Tongue (tissue), 2 donors: ENCODE measurements around a stretch of chr16.

DNA sequence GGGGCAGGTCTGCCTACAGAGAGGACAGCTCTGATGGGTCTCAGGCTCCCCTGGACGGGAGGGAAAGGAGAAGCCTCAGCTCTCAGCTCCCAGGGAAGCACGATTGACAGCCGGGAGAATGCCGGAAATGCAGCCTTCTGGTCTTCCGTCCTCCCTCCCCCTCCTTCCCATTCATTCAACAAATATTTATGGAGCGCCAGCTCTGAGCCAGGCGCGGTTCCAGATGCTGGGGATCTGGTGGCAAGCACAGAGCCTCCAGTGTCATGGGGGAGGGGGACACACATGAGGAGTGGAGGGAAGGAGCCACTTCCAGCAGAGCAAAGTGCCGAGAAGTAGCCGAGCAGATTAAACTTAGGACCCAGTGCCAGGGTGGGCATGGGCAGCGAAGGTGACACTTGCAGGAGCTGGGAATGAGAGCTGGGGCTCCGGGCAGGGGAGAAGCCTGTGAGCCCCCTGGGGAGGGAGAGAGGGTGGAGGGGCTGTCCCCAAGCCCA lies 62.1 kb upstream of the CIBAR2 start:
- RAMPAGE, long total RNA: no peak

GRCh38 chr16:85196079-85196899 lies 84.0 kb upstream of the CIBAR2 start:
- RAMPAGE, long total RNA: no peak

- RAMPAGE, long total RNA: no peak
Measured at GRCh38 chr16:85232336-85232714, 120.1 kb upstream of the CIBAR2 start.

GRCh38 chr16:85235709-85236349 lies 123.6 kb upstream of the CIBAR2 start:
- RAMPAGE, long total RNA: no peak

- RAMPAGE, long total RNA: no peak
Measured at GRCh38 chr16:85279698-85280337, 167.5 kb upstream of the CIBAR2 start.

GRCh38 chr16:85307345-85308163 lies 195.3 kb upstream of the CIBAR2 start:
- RAMPAGE, long total RNA: no peak

DNA sequence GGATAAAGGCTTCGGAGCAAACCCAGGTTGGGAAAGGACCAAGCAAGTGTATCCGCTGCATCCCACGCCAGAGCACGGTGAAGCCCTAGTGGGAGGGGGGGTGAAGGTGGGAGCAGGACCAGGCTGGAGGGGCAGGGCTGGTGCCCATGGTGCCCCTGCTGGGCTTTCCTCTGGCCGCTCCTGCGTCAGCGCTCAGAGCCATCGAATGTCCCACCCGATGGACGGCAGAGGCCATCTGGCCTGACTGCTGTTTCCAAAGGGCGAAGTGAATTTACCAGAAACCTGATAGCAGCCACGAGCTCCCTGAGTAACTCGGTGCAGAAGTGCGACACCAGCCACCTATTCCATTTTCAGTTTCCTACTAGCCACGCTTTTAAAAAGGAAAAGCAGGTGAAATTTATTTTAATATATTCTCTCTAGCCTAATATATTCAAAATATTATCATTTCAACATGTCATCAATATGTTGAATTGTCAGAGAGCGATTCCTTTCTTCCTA lies 203.6 kb upstream of the CIBAR2 start:
- RAMPAGE, long total RNA: no peak

GRCh38 chr16:85328080-85329186 lies 216.2 kb upstream of the CIBAR2 start:
- RAMPAGE, long total RNA: no peak

GRCh38 chr16:85381804-85382996 lies 230.9 kb upstream of the GSE1 start:
- RAMPAGE, long total RNA: no peak

- RAMPAGE, long total RNA: no peak
Measured at GRCh38 chr16:85422885-85423361, 190.2 kb upstream of the GSE1 start.

- RAMPAGE, long total RNA: no peak
Measured at GRCh38 chr16:85436606-85437242, 176.4 kb upstream of the GSE1 start.

- RAMPAGE, long total RNA: no peak
Measured at GRCh38 chr16:85462237-85463104, 150.7 kb upstream of the GSE1 start.

- RAMPAGE, long total RNA: no peak
Measured at GRCh38 chr16:85542254-85542634, 70.9 kb upstream of the GSE1 start.

DNA sequence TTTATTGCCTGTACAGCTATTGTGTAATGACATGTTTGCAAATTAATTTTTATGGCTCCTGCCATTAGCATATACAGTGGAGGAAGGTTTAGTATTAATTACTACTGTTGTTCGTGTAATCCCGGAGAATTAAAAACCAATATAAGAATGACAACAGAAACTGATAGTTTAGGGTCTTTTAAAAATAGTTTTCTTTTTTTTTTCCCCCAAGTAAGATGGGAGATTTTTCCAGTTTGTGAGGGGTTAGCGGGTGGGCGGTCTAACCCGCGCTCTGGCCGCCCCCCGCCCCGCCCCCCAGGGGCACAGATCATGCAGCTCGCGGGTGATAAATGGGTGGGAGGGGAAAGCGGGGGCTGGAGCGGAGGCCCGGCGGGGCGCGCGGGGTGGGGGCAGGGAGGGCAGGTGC lies 60.3 kb upstream of the GSE1 start:
- RAMPAGE, long total RNA: no peak

GRCh38 chr16:85553263-85553945 lies 59.7 kb upstream of the GSE1 start:
- RAMPAGE, long total RNA: no peak

- RAMPAGE, long total RNA: no peak
Measured at GRCh38 chr16:85557448-85557915, 55.6 kb upstream of the GSE1 start.

DNA sequence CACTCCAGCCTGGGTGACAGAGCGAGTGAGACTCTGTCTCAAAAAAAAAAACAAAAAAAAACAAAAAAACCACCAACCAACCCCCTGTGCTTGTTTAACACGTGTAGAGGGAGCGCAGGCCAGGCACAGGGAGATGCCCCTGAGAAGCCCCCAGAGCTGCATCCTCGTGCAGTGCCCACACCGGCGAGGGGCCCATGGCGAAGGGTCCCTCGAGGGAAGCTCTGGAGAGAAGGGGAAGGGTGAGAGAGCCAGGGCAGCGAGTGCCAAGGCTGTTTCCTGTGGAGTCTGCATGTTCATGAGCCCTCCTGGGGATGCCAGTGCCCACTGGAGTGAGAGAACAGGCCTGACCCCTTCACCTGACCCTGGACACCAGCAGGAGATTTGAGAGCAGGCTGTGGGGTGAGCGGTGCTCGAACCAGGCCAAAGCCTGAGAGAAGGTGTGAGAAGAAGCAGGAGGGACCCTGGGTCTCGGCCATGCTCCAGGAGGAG lies 47.7 kb upstream of the GSE1 start:
- RAMPAGE, long total RNA: no peak

DNA sequence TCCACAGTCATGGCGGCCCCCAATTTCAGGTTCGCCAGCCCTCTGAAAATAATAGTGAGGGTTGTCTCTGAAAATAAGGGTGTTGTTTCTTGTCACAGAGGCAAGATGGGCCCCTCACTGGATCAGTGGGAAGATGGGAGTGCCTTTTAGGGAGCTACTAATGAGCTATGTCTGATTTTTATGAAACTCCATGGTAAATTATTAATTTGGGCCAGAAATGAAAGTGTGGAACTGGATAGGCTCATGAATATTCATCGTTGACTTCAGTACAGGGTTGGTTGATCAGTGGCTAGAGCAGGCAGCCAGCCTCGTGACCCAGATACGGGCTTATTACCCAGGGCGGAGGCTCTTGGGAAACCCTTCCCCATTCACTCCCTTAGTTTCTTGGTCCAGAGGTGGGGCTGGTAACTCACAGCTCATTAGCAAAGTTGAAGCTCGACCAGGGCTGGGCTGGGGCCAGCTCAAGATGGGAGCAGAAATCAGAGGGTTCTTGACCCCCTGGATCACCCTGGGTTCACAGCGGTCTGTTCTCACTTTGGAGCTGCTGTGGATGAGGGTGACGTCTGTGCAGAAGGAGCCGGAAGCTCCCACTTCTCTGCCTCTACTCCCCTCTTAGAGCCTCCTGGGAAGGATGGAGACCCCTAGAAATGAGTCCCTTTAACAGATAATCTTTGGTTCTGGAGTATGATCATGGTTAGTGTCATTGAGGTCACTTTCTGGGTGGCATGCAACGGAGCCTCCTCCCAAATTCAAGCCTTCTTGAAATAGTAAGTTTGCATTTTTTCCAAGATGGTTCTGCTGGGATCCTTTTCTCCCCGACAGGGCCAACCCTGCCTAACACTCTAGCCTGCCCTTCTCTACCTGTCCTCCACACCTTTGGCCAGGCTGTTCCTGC lies 44.6 kb upstream of the GSE1 start:
- RAMPAGE, long total RNA: no peak

GRCh38 chr16:85586761-85587440 lies 26.2 kb upstream of the GSE1 start:
- RAMPAGE, long total RNA: no peak

GRCh38 chr16:85599991-85600614 lies 13.0 kb upstream of the GSE1 start:
- RAMPAGE, long total RNA: no peak